H4 (cell line): ENCODE data around the genes GOLGA8B and NANOGP8.

DNA sequence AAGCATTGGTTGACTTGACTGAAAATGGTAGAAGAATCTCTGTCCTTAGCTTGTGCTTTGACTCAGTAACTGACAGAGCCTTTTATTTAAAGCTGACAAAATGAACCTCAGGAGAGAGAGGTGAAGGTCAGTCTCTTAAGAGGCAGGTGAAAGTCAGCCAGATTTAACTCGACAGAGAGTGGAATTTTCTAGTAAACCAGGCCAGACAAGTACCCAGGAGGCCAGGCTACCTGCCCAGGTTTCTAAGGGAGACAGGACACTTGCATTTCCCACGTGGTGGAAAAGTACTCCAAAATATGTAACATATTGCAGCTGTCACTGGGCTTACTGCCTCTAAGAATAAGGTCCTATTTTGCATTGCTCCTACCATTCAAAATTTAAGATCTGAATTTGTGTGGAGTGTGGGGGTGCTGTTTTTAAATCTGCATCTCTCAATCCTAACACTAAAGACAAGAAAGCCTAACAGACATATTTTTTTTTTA, 167.9 kb downstream of the FMN1 start:
- RAMPAGE, long total RNA, result no peak

DNA sequence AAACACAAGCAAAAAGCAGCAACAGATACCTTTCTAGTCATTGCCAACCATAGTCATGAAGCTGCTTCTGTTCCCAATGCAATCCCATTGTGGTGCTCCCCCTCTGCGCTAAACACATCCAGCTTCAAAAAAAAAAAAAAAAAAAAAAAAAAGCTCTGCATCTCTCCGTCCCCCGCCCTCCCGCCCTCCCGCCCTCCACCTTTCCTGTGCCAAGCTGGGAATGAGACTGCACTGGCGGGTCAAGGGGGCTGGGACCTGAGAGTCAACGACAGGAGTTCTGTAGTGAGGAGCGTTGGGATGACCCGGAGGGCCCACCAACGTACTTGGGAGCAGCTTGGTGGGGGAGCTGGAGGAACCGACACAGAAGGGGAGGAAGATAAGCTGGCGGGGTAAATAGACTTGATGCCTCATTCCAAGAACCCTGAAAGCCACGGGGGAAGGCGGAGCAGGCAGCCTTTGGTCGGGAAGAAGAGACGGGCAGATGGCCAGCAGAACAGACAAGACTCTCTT, 394 bp downstream of the FMN1 start:
- RAMPAGE, long total RNA, result no peak

DNA sequence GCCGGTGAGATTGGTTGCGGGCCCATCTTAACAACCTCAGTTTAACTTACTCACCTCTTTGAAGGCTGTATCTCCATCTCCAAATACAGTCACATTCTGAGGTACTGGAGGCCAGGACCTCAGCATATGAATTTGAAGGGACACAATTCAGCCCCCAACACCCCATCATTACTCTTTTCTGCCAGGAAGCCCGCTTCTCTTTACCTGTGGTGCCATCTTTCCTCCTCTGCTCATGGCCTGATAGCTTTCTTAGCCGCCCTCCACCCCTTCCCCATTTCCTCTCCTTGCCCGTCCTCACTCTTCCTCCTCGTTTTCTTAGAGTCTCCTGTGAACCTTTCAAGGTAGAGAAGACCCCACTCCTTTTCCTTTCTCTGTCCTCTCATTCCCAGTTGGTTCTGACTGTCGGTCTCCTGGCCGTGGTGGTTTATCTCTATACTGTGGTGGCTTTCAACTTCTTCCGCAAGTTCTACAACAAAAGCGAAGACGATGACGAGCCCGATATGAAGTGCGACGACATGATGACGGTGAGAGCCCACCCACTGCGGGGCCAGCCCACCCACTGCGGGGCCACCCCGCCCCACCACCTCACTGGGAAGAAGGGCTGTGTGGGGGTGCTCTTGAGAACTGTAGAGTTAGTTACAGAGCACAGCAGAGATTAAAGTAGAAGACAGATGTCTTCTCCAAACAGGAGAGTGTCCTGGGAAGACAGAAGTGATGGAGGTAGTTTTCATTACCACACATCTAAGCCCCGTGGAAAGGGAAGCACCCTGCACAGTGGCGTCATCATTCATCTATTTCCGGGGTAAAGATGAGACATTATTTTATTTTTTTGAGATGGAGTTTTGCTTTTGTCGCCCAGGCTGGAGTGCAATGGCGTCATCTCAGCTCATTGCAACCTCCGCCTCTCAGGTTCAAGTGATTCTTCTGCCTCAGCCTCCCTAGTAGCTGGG, 110.6 kb upstream of the CHRM5 start:
- RAMPAGE, long total RNA, result no peak

DNA sequence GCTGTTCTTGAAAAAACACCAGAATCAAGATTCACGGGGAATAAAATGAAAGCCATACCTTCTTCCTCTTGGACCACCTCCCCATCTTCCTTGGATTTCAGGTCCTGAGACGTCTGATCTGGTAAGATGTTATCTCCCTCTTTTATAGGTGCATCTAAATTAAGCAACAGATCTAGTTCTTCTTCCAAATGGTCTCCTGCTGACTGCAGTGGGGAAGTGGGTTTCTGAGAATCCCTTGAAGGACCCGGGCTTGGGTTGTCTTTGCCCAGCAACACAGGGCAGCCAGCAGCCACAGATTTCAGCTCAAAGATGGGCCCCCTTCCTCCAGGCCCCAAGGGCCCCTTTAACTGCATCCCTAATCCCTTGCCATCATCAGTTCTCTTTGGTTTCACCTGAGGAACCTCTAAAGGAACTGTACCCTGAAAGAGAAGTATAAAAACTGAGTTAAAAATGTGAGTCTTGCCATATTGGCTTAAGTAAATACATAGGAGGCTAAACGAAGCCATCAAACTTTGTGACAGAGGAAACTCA, 100.8 kb upstream of the CHRM5 start:
- RAMPAGE, long total RNA, result no peak

DNA sequence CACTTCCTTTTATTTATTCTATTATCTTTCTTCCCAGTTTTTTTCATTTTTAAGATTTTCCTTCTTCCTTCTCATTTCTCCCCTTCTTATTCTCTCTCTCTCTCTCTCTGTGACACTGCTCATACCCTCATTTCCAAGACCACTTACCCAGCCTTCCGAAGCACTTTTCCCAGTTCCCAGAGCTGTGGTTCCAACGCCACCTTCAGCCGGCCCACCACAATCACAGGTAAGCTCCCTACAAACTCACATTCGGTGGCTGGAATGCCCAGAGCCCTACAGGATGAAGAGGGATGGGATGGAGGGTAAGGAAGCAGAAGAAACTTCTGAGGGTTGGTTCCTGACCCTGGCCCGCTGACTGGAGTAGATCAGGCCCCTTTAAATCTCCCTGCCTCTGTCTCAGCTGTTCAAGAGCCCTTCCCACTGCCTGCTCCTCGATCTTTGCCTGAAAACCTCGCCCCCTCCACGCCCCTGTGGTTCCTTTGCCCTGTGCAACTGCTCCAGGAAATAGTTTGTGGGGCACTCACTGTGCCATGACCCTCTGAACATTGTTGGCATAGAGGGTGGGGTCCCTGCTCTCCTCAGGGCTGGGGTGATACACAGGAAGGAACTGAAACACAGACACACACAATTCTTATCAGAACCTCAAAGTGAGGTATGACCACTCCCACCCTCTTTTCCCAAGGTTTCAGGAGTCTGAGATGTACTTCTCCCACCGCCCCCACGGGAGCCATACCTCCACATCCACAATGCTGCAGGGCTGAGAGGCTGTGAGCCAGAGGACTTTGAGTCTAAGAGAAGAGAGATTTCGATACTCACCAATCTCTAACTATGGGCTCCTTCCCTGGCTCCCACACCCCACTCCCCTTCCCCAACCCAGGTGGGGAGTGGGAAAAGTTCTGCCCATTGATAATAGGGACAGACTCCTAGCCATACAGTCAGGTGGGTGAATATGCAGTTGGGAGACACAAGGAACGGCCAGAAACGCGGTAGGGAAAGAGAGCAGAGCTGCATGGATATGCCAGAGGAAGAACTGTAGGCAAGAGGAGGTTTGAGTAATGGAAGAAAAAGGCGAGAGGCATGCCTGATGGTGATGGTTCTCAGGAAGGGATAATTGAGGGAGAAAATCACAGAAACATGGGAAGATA, 4.6 kb downstream of the LPCAT4 start:
- RAMPAGE, long total RNA, result no peak

DNA sequence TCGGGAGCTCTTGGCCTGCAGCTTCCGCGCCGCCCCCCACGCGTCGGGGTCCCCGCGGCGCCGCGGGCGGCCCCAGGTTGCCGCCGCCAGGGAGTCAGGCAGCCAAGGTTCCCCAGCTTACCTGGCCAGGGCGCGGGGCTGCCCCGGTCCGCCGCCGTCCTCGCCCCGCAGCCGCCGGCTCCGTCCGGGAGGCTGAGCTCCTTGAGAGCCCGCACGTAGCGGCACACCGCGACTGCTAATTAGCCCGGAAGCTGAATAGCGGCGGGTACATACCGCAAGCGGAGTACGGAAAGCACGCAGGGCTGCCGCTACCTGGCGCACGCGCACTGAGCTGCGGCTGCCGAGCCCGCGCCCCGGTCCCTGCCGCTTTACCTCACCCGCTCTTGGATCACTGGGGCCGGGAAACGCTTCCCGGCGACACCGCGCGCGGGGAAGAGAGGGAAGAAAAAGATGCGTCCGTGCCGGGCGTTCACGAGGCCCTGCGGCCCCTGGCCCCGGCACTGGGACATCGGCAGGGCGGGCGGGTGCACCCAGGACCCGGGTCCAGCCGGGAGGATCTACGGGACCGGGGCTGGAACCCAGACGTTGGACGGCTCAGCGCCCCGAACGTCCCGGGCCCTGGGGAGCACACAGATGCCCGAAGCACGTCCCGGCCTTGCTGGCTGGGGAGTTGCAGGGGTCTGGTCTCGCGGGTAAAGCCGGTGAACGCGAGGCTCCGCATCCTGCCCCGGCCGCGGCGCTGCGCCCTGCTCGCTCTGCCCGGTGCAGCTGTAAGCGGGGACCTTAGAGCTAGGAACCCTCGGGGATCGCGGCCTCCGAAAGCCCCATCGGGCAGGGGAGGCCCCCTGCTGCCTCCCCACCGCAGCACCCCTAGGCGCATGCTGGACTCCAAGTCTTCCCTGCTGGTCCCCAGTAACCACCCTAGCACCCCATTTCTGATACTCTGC, at the start of gene GOLGA8B:
Gene GOLGA8B, minus strand, starts transcription at position 257 of the 947 bp plus-strand sequence.
- RAMPAGE, long total RNA, result no peak

- RAMPAGE, long total RNA, result no peak
These were observed 6.5 kb downstream of the ACTC1 start for GRCh38 chr15:34788916-34789191.

DNA sequence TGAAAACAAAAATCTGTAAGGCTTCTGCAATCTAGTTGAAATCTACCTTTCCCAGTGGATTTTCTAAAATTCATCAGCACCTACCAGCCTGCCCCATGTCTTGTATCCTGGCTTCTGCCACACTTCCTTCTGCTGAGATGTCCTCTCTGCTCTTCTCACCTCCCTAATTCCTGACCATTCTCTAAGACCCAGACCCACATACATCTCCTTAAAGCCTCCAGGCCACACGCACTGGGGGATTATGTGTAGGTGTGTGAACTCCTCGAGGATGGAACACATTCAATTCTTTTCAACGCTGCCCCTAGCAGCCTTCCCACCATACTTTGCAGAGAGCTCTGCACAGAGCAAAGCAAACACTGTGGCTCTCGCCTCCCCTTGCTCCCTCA, 6.2 kb downstream of the ACTC1 start:
- RAMPAGE, long total RNA, result no peak

- RAMPAGE, long total RNA, result no peak
These were observed 5.4 kb downstream of the ACTC1 start for GRCh38 chr15:34789578-34790669.

- RAMPAGE, long total RNA, result no peak
These were observed 1.5 kb upstream of the ACTC1 start for GRCh38 chr15:34796704-34797331.

DNA sequence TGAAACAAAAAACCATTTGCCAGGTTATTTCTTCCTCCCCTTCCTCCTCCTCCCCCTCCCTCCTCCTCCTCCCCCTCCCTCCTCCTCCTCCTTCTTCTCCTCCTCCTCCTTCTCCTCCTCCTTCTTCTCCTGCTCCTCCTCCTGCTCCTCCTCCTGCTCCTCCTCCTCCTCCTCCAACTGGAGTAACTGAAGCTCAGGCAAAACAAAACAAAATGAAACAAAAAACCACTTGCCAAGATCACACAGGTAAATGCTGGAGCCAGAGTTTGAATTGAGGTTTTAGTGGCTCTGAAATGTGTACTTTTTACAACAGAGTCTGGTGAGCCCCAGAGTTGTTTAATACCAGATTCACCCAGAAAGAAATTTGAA, 31.3 kb upstream of the ZNF770 start:
- RAMPAGE, long total RNA, result no peak

DNA sequence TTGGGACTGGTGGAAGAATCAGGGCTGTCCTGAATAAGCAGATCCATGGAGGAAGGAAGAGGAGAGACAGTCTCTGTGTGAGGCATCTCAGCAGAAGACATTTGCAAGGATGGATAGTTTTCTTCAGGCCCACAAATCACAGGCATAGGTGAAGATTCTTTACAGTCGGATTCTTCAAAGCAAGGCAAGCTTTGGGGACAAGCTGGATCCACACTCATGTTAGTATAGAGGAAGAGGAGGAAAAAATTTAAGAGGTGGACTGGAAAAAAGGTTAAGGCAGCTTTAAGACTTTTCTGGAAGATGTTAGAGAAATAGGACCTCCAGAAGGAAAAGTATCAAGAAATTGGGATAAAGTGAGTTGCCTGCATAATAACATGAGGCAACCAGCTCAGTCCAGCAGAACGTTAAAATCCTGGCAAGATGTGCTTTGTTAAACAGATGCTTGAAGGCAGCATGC, at the start of gene NANOGP8:
Gene NANOGP8, minus strand, starts transcription at position 403 of the 457 bp plus-strand sequence.
- RAMPAGE, long total RNA, result no peak

- RAMPAGE, long total RNA, result no peak
These were observed 124.8 kb upstream of the NANOGP8 start for GRCh38 chr15:35209949-35210284.

DNA sequence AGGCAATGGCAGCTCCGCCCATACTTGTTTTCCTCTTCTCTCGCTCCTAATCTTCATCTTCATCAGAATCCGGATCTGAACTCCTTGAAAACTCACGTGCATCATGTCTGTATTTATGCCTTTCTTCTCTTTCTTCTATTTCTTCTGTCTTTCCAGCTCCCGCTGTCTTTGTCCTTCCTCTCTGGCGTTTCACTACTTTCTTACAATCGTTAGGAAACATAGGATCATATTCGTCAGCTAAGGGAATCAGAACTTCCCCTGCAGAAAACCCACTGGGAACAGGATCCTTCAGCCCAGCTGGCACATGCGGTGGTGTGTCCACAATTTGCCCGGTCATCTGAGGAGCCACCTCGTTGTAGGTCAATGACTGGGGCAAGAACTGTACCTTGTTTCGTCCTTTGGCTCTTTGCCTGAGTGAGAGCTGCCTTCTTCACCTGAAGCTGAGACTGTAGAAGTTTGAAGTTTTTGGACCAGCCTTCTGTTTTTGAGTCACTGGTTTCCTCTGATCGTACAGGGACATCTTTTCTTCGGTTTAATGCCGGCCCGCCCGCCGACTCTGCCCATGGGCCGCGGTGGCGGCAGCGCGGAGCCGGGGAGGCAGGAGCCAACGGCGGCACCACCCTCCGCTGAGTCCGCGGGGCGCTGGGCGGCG, 214.0 kb upstream of the NANOGP8 start:
- RAMPAGE, long total RNA, result no peak

- RAMPAGE, long total RNA, result no peak
These were observed 221.2 kb upstream of the NANOGP8 start for GRCh38 chr15:35306209-35306715.

DNA sequence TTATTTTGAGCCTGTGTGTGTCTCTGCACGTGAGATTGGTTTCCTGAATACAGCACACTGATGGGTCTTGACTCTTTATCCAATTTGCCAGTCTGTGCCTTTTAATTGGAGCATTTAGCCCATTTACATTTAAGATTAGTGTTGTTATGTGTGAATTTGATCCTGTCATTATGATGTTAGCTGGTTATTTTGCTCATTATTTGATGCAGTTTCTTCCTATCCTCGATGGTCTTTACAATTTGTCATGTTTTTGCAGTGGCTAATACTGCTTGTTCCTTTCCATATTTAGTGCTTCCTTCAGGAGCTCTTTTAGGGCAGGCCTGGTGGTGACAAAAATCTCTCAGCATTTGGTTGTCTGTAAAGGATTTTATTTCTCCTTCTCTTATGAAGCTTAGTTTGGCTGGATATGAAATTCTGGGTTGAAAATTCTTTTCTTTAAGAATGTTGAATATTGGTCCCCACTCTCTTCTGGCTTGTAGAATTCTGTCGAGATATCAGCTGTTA, 156.2 kb downstream of the DPH6 start:
- RAMPAGE, long total RNA, result no peak

DNA sequence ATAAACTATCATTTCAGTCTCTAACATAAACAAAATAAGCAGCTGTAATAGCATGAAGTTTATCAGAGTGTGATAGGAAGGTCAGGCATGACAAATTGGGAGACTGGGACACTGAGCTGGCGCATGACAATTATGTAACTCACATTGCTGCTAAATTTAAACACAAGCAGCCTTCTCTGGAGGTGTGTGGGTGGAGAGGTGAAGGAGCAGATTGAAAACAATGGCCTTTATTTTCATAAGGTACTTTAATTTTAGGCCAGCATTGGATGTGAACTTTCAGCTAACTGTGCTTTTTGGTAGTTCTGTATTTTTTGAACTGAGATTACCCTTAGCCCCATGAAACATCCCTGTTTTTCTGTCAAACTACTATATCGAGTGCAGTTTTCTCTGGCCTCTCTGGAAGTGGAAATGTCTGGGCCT, 159.9 kb upstream of the DPH6 start:
- RAMPAGE, long total RNA, result no peak

GRCh38 chr15:36106672-36107225, 472.7 kb upstream of the CDIN1 start:
- RAMPAGE, long total RNA, result no peak

DNA sequence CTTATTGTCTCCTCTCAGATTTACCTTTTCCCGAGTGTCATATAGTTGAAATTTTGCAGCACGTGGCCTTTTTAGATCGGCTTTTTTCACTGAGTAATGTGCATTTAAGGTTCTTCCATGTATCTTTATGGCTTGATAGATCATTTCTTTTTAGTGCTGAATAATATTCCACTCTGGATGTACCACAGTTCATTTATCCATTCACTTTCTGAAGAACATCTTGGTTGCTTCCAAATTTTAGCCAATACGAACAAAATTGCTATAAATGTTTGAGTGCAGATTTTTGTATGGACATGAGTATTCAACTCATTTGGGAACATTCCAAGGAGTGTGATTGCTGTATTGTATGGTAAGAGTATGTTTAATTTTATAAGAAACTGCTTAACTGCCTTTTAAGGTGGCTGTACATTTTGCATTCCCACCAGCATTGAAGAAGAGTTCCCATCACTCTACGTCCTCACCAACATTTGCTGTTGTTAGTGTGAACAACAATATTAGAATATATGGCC, 243.3 kb upstream of the CDIN1 start:
- RAMPAGE, long total RNA, result no peak

- RAMPAGE, long total RNA, result no peak
These were observed 151.3 kb upstream of the CDIN1 start for GRCh38 chr15:36427951-36428753.